Airway epithelial cell (primary cell): Measurements from ENCODE around the gene WWTR1.

- RAMPAGE, long total RNA, result no peak
Observed at GRCh38 chr3:146152546-146153449, 8.2 kb downstream of the PLOD2 start.

- RAMPAGE, long total RNA, result no peak
Observed at GRCh38 chr3:146159677-146159946, 1.4 kb downstream of the PLOD2 start.

GRCh38 chr3:146223424-146224023, 27.4 kb downstream of the PLSCR4 start:
- RAMPAGE, long total RNA, result no peak

GRCh38 chr3:146313782-146314353, 63.0 kb upstream of the PLSCR4 start:
- RAMPAGE, long total RNA, result no peak

DNA sequence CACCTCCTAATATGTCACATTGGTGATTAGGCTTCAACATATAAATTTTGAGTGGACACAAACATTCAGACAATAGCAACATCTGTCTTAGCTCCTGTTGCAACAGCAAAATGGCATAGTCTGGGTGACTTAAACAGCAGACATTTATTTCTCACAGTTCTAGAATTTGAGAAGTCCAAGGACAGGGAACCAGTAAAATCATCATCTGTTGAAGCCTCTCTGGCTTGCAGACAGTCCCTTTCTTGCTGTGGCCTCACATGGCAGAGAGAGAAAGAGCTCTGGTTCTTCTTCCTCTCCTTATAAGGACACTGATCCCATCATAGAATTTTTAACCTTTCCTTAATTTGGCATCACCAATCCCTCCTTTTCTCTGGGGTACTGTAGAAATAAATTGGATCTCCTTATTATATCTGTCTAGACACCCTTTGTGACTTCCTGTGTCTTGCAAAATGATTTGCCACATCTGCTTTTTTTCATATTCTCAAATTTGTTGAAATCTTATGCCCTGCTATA, 3.4 kb upstream of the PLSCR2 start:
- RAMPAGE, long total RNA, result no peak

GRCh38 chr3:146506886-146507484, 37.4 kb downstream of the PLSCR1 start:
- RAMPAGE, long total RNA, result no peak

DNA sequence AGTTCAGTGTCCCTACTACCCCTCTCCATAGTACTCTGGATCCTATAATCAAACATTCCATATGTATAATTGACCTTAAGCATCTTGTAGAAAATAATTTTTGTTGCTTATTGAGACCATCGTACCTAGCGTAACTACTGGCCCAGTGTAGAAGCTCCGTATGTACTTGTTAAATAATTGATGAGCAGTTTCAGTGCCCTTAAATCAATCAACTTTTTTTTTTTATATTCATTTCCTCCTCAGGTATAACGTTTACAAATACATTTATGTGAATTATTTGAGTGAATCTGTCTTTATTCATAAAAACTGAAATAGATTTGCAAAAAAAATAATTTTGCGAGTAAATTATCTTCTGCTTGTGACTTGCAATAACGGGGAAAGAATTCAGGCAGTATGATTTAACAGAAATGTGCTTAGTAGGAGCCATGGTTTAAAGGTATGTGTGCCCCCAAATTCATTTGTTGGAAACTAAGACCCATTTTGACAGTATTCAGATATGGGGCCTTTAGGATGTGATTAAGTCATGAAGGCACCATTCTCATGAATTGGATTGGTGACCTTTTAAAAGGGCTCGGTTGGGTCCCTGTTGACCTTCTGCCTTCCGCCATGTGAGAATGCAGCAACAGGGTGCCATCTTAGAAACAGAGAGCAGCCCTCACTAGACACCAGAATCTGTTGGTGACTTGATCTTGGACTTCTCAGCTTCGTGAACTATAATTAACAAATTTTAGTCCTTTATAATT, 33.7 kb downstream of the PLSCR1 start:
- RAMPAGE, long total RNA, result no peak

DNA sequence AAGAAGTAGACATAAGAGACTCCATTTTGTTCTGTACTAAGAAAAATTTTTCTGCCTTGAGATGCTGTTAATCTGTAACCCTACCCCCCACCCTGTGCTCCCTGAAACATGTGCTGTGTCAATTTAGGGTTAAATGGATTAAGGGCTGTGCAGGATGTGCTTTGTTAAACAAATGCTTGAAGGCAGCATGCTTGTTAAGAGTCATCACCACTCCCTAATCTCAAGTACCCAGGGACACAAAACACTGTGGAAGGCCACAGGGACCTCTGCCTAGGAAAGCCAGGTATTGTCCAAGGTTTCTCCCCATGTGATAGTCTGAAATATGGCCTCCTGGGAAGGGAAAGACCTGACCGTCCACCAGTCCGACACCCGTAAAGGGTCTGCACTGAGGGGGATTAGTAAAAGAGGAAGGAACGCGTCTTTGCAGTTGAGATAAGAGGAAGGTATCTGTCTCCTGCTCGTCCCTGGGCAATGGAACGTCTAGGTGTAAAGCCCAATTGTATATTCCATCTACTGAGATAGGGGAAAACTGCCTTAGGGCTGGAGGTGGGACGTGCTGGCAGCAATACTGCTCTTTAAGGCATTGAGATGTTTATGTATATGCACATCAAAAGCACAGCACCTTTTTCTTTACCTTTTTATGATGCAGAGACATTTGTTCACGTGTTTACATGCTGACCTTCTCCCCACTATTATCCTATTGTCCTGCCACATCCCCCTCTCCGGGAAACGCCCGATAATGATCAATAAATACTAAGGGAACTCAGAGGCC, 21.9 kb downstream of the PLSCR1 start:
- RAMPAGE, long total RNA, result no peak

DNA sequence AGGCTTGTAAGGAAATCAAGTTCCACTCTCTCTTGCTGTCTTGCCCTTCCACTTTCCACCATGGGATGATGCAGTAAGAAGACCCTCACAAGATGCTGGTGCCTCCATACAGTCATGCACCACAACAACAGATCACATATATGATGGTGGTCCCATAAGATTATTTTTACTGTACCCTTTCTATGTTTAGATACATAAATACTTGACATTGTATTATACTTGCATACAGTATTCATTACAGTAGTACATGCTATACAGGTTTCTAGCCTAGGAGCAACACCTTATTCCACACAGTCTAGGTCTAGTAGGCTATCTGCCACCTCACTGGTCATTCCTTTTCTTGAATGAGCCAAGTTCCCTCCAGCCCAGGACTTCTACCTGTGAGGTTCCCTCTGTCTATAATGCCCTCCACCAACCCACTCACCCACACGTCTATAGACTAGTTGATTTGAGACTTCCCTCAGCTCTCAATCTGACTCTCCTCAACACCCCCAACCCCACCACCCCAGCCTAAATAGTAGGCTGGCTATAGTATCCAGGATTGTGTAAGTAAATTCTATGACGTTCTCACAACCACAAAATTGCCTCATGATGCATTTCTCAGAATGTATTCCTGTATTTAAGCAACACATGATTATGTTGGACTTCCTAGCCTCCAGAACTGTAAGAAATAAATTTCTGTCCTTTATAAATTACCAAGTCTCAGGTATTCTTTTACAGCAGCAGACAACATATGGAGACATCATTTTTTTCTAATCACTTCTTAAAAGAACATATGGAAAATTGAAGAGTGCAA, 2.3 kb downstream of the PLSCR1 start:
- RAMPAGE, long total RNA, result no peak

- RAMPAGE, long total RNA, result no peak
Observed at GRCh38 chr3:146658399-146658694, 53.2 kb upstream of the PLSCR5 start.

DNA sequence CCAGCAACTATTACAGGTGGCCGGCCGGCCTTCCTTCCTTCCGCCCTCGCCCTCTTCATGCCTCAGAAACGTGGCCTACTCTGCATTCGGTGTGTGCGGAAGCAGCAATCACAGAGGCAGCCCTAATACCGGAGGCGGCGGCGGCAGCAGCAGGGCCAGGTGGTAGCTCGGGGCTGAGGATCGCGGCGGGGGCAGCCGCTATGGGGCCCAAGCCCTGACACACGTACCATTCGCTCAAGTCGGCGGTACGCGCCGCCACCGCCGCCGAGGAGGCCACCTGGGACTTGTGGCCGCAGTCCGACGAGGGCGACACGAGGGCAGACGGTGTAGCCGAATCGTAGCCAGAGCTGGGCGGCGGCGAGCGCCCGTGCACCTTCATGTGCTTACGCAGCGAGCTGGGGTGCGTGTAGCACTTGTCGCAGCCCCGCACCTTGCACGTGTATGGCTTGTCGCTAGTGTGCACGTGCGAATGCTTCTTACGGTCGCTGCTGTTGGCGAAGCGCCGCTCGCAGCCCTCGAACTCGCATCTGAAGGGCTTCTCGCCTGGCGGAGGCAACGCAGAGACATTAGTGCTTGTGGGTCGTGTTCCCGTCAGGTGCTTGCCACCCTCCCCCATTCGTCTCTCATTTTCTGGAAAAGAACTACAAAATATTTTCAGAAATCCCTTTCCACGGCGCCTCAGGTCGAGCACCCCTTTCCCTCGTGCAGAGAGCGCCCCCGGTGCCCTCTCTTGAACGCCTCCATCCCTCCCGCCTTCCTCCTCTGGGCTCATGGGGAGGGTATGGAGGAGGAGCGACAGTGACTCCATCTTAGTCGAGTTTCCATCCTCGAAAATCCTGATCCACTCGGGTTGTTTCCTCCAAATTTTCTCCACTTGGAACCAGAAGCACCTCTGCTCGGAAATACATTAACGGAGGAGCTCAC, 15.4 kb downstream of the ZIC4 start:
- RAMPAGE, long total RNA, result no peak

DNA sequence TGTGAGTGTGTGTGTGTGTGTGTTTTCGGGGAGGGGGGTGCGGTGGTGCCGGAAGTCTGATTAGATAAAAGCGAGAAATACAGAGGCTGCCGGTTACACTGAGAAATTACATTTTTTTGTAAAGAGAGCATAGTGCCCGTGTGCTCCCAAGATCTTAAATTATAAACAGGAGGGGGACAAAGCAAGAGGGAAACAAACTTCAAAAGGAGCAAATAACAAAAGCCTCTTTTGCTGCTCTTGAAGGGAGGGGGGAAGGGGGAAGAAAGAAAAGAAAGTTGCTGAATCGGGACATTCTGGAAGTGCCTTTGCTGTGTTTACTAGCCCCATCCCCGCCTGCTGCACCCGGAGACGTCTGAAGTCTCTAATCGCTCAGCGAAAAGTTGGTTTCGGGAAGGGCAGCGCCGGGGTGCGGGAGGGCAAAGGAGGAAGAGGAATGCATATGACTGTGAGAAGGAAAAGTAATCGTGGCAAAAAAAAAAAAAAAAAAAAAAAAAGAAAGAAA, 547 bp upstream of the ZIC1 start:
- RAMPAGE, long total RNA, result no peak

DNA sequence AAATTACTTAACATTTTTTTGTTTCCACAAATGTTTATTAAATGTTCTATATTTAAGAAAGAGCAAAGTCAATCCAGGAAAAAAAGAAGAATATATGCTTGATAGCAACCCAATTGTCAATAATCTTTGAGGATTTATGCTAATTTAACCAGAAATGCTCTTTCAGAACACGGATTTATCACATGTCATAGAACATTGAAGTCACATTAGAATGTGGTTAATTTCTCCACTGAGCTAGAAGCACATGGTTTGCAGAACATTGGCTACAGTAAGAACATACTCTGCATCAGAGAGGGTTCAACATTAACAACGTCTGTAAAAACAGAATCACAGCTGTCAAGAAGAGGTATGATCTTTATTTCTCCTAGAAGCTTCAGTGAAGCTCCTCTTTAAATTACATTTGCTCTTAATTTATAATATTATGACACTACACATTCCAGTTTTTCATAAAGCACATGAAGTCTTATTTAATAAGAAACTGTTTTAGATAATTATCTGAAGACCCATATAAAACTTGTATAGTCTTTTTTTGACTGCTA, 619.7 kb upstream of the AGTR1 start:
- RAMPAGE, long total RNA, result no peak

GRCh38 chr3:148990186-148990924, 985 bp upstream of the GYG1 start:
- RAMPAGE, long total RNA, result no peak

GRCh38 chr3:149009556-149010133, 18.3 kb downstream of the GYG1 start:
- RAMPAGE, long total RNA, result no peak

DNA sequence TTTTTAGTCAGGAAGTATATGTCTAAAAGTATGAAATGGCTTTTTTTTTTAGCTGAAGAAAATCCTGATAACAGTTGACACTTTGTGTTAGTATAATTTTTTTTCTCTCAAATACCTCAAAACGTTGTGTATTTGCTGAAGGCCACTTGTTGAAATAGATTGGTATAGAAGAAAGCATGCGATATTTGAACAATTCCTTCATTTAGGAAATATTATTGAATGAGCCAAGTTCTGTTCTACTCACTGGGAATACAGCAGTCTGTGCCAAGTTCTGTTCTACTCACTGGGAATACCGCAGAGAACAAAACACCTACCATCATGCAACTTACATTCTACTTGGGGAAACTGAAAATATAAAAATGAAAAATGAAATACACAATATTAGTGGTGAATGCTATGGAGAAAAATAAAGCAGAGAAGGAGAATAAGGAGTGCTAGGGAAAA, 1.3 kb upstream of the CP start:
- RAMPAGE, long total RNA, result no peak

DNA sequence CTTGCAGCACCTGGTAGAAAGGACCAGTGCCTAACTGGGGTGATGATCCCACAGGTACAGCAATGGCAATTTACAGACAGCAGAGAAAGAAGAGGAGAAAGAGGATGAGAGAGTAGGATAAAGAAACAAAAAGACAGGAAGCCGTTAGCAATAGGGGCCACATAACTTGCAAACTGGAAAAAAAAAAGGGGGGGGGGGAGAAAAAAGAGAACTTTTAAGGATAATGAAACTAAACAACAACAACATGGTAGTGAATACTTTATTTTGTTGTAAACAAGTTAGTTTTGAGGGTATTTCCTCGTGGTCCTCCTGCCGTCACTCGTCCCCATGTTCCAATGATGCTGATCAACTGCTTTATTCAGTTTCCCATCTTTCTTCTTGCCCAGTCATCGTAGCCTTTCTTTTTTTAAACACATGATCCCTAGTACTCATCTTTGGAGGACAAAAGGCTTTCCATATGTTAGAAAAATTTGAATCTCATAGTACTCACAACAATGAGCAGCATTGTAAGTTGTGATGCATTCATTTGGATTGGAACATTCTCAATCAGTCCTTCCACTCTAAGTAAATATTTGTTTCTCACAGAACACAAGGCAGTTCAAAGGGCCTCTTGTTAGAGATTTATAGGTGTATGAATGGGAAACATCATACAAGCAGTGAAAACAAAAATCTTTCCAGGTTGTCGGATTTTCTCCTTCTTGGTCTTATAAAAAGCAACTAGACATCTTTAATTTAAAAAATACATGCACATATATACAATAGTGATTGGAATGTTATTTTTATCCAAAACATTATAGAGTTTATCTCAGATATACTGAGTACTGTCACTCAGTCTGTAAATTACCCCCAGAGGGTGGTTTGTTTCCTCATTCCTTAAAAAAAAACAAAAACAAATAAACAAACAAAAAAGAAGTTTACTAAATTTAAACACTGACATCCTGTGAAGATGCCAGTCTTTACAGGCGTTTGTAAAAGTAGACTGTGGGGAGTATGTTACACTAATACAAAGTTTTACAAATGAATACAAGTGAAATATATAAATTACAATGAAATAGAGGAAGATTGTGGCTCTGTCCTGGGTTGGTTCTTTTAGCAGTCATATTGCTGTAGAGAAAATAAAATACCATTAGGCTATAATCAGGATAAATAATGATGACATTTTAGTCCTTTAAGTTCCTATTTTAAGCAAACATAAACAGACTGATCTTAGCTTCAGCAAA, 8.3 kb downstream of the TM4SF1 start:
- RAMPAGE, long total RNA, result no peak

DNA sequence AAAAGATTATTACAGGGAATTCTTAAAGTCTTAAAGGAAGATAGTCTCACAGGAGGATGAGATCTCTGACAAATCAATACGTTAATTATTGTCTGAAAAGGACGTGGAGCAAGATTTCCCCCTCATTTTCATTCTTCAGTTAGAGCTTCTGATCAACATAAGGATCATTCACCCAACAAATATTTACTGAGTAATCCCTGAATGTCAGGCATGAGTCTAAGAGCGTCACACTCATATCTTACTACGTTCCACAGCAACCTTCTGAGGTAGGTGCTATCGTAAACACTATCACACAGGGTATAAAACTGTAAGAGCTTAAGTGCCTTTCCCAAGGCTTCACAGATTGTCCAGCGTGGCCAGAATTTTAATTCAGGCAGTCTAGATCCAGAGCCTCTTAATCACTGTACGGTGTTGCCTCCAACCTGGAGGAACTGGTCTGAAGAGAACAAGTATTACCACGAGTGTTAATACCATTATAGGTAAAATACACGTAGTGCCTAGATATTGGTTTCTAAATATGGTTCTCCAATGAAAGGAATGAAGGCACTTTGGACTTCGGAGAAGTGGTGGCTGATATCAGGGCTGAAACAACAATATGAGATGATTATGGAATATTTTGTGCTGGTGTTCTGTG, 10.6 kb upstream of the TM4SF1 start:
- RAMPAGE, long total RNA, result no peak

- RAMPAGE, long total RNA, result no peak
Observed at GRCh38 chr3:149657651-149658236, at the start of gene WWTR1. Gene WWTR1, minus strand, starts transcription at chr3:149658025.

- RAMPAGE, long total RNA, result no peak
Observed at GRCh38 chr3:149658737-149659177, 932 bp upstream of the WWTR1 start.